Right lobe of liver (tissue), 4 donors: Measurements from ENCODE around the genes RIC8B, TMEM263, MTERF2 and FICD.

GRCh38 chr12:106321245-106321943 is 18.9 kb downstream of the TCP11L2 start:
- PRO-cap, 4 experiments: no peak in any of the 4 experiments
- RAMPAGE, long total RNA, 2 experiments: no peak in any of the 2 experiments

GRCh38 chr12:106323725-106324628 is 21.4 kb downstream of the TCP11L2 start:
- PRO-cap, 4 experiments: no peak in any of the 4 experiments
- RAMPAGE, long total RNA, 2 experiments: start-site peak on the plus strand in 1 of 2 experiments, at chr12:106323948-106324480 at its widest, 6 reads per replicate

DNA sequence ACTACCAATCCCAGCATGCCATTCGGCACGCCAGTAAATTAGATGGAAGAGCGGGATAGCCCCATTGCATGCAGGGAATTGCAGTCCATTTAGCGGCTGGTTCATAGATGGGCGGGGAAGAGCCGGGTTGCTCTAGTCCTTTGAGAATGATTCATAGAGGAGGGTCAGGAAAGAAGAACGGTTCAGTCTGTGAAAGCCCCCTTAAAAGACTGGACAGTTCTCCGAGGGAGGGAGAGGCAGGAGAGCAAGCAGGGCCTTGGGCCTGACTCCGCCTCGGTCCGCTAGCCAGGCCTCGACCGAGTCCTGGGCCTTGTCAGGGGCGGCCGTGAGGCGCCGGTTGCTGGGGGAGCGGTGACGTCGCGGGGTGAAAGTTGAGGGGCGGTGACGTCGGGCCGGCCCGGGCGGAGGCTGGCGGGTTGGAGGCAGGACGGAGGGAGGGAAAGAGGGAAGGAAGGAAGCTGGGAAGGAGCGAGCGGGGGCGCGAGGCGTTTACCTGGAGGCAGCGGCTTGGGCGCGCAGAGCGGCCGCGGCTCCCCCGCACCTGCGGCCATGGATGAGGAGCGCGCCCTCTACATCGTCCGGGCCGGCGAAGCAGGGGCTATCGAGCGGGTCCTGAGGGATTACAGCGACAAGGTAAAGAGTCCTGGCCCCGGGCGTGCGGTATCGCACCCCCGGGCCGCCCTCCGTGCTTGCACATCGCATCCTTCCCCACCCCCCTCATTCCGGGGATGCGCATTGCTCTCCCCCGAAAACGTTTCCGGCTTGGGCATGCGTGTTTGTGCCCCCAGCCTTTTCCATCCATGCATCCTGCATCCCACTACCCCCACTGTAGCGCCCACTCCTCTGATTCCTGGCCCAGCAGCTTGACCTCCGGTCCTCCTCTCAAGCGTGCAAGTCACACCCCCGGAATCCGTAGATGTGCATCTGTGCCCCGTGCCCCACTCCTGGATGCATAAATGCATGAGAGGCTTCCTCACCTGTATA is at the start of gene RIC8B:
TSS of gene RIC8B (plus strand) at position 486 of the 984 bp plus-strand sequence.
- PRO-cap, 4 experiments: peak in 4 of 4 experiments; most common plus-strand start position 154 of the sequence (in 3); most common minus-strand start position 339 of the sequence (in 3)
- RAMPAGE, long total RNA, 2 experiments: start-site peak on the plus strand in 1 of 2 experiments, centred at position 433 of the sequence, 23 reads per replicate

GRCh38 chr12:106955589-106956498 is at the start of gene TMEM263:
Gene TMEM263 (plus strand): TSS chr12:106955907.
- PRO-cap, 4 experiments: peak in 4 of 4 experiments; most common plus-strand start chr12:106956274 (in 3); most common minus-strand start chr12:106956131 (in 4)
- RAMPAGE, long total RNA, 2 experiments: start-site peak on the minus strand in 1 of 2 experiments, at chr12:106955663-106955683 at its widest, 5 reads per replicate

DNA sequence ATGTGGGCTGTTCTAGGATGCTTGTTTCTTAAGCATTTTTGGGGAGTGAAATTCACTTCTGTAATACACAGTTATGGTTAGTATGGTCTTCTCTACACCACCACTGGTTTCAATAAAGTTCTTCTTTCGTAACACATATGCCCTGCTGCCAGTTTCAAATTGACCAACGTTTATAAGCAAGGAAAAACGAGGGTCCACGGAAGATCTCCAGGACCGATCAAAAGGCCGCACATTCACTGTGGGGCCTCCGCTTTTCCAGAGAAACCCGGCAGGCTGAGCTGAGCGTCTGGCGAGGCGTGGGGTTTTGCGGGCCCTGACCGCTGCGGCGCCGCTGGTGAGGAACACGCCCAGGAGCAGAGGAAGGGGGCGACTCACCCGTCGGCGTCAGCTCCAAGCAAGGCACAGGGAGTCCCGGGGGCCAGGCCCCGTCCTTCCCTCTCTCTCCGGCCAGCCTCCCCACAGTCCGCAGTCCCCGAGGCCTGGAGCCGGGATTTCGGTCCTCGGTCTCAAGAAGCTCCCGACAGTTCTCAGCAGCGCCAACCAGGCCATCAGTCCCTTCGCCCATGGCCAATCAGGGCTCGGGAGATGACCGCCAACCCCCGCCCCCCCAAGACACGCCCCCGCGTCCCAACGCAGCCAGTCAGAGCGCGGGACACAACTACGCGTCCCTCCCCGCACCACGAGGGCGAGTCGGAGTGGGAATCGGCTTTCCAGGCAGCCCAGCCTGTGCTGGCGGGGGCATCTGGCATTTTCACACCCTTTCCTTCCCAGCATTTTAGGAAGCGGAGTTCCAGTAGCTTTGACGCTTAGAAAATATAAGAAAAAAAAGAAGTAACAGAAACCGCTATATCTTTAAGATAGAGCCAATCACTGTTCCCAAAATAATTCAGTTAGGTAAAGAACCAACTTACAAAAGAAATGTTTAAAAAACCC is at the start of gene MTERF2:
TSS of gene MTERF2 (minus strand) at position 553 of the 933 bp plus-strand sequence.
- PRO-cap, 4 experiments: peak in 4 of 4 experiments; most common plus-strand start position 688 of the sequence (in 4); most common minus-strand start position 288 of the sequence (in 2)
- RAMPAGE, long total RNA, 2 experiments: start-site peak on the minus strand in 2 of 2 experiments, centred at position 499 of the sequence, 628 to 658 reads per replicate

DNA sequence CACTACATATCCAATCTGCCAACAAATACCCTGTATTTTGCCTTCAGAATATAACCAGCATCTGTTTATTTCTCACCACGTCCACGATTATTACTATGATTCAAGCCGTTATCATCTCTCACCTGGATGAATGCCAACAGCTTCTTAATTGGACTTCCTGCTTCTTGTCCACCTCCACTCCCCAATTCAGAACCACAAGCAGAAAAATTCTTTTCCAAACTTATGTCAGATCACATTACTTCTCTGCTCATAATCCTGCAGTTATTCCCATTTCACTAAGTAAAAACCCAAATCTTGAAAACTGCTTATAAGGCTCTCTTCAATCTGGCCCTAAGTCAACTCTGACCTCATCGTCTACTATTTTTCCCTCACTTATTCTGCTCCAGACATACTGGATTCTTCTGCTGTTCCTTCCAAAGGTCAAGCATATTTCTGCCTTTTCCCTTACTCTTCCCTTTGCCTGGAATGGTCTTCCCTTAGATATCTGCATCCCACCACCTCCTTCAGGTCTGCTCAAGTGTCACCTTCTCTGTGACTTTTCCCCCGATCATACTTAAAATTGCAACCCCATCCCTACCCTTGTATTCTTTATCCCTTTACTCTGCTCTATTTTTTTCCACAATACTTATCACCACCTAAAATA is 1.9 kb downstream of the CRY1 start:
- PRO-cap, 4 experiments: no peak in any of the 4 experiments
- RAMPAGE, long total RNA, 2 experiments: no peak in any of the 2 experiments

- PRO-cap, 4 experiments: no peak in any of the 4 experiments
- RAMPAGE, long total RNA, 2 experiments: no peak in any of the 2 experiments
These were observed 51.5 kb downstream of the ABTB3 start for GRCh38 chr12:107369722-107370235.

DNA sequence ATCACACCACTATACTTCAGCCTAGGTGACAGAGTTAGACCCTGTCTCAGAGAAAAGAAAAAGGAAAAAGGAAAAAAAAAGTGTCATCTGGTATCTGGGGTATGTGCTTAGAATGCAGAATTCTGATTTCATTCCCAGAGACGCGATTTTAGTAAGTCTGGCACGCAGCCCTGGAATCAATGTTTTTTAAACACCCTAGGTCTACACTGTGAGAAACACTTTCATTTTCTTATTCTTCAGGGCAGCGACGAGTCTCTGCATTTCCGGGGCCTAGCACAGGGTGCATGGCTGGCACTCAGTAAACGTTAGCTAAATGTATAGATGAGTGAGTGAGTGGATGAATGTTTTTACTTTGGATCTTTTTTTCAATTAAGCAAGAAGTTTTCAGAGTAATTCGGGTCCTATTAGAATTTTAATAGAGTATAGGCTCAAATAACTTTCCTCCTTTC is 123.7 kb downstream of the ABTB3 start:
- PRO-cap, 4 experiments: peak in 2 of 4 experiments; most common plus-strand start position 239 of the sequence (in 1)
- RAMPAGE, long total RNA, 2 experiments: no peak in any of the 2 experiments

GRCh38 chr12:107657599-107658528 is 27.7 kb upstream of the PWP1 start:
- PRO-cap, 4 experiments: peak in 3 of 4 experiments; most common plus-strand start chr12:107657948 (in 1); most common minus-strand start chr12:107657700 (in 2)
- RAMPAGE, long total RNA, 2 experiments: no peak in any of the 2 experiments

GRCh38 chr12:107732901-107734064 is 27.7 kb downstream of the PRDM4 start:
- PRO-cap, 4 experiments: no peak in any of the 4 experiments
- RAMPAGE, long total RNA, 2 experiments: no peak in any of the 2 experiments

DNA sequence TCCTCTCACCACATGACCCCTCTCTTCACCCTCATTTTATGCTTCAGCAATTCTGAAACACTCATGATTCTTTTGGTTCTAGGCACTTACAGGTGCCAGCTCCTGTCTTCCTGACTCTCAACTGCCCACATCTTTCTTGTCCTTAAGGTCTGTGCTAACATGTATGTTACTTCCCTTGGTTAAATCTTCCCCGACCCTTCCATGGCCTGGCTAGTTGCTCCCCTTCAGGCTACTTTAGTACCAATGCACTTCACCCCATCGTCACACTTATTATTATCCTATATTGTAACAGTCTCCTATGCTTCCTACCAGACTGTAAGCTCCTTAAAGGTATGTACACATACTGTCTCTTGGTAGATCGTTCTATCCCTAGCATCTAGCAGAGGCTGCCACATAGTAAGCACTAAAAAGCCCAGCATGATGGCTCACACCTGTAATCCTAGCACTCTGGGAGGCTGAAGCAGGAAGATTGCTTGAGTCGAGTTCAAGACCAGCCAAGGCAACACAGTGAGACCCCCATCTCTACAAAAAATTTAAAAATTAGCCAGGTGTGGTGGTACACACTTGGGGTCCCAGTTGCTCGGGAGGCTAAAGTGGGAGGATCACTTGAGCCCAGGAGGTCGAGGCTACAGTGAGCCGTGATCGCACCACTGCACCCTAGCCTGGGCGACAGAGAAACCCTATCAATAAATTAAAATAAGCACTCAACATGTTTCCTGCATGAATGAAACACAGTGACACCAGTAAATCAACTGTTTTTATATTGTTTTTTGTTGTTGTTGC is 10.9 kb downstream of the PRDM4 start:
- PRO-cap, 4 experiments: no peak in any of the 4 experiments
- RAMPAGE, long total RNA, 2 experiments: no peak in any of the 2 experiments

- PRO-cap, 4 experiments: peak in 1 of 4 experiments; most common minus-strand start chr12:108112275 (in 1)
- RAMPAGE, long total RNA, 2 experiments: no peak in any of the 2 experiments
These were observed 16.9 kb upstream of the WSCD2 start for GRCh38 chr12:108112085-108112677.

- PRO-cap, 4 experiments: no peak in any of the 4 experiments
- RAMPAGE, long total RNA, 2 experiments: no peak in any of the 2 experiments
These were observed 36.8 kb downstream of the CMKLR1 start for GRCh38 chr12:108302210-108302872.

DNA sequence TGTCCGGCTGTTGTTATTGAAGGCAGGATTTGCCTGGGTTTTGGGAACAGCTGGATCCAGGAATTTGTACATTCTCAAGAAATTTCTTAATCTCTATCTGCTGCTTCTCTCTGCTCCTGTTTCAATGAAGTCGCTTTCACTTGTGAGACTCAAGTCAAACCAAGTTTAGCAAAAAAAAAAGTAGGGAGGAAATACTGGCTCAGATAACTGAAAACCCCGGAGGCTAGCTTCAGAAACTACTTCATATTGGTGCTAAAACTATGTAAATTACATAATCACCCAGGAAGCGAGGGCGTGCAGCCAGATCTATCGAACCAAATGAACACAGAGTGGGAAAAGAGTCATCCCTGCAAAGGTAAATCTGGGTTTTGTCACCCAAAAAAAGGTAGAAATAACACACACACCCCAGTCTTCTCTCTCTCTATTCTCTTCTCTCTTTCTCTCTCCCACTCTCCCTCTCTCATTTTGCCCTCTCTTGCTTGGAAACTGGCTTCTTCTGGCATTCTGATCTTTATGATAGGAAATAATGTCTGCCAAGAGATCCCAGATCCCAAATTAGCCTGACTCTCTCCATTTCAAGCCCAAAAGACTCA is 68.2 kb upstream of the FICD start:
- PRO-cap, 4 experiments: no peak in any of the 4 experiments
- RAMPAGE, long total RNA, 2 experiments: no peak in any of the 2 experiments

DNA sequence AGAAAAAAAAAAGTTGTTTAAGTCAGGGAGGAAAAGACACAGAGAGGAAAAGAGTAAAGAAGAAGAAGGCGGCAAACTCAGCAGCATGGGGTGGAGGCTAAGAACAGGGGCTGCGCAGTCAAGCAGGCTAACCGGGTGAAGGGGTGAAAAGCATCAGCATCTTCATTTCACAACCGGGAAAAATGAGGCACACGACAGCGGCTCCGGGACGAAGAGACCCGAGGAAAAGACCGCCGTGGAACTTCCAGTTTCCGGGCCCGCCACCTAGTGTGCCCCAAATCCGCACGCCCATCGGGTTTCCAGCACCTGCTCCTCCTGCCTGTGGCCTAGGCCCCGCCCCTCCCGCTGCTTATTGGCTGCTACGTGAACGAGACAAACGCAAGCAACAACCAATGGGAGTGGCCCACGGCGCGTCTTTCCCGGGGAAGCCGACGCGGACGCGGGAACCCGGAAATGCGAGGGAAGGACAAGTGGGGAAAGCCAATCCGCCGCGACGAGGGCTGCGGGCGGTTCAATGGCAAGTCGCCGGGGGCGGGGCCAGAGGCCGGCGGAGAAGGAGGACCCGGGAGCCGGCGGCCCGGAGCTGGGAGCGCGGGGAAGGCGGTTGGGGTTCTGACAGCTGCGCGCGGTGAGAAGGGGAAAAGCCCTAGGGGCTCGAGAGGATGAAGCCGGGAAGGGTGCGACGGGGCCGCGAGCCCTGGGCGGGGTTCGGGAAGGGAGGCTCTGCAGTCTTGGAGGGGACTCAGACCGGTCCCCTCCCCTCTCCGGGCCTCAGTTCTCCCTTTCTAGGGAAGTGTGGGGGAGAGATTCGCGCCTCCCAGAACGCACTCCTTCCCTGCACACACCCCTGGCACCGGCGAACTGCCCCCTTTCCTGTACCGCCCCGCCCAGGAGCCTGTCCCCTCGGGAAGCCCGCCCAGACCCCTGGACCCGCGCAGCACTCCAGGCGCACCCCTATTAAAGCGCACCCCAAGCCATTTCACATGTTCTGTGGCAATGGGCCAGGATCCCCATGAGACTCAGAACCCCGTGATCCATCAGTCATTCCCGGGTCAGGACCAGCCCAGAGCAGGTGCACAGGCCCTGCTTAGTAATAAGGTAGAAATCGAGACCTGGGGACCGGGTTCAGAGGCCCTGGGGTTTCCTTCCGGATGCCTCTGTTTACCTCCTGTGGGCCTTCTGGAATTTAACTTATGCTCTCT is at the start of gene FICD:
TSS of gene FICD (plus strand) at position 544 of the 1,202 bp plus-strand sequence.
- PRO-cap, 4 experiments: peak in 4 of 4 experiments; most common plus-strand start position 588 of the sequence (in 3); most common minus-strand start position 271 of the sequence (in 2)
- RAMPAGE, long total RNA, 2 experiments: start-site peak on the plus strand in 2 of 2 experiments, centred at positions 570 to 580 of the sequence, 46 to 56 reads per replicate

DNA sequence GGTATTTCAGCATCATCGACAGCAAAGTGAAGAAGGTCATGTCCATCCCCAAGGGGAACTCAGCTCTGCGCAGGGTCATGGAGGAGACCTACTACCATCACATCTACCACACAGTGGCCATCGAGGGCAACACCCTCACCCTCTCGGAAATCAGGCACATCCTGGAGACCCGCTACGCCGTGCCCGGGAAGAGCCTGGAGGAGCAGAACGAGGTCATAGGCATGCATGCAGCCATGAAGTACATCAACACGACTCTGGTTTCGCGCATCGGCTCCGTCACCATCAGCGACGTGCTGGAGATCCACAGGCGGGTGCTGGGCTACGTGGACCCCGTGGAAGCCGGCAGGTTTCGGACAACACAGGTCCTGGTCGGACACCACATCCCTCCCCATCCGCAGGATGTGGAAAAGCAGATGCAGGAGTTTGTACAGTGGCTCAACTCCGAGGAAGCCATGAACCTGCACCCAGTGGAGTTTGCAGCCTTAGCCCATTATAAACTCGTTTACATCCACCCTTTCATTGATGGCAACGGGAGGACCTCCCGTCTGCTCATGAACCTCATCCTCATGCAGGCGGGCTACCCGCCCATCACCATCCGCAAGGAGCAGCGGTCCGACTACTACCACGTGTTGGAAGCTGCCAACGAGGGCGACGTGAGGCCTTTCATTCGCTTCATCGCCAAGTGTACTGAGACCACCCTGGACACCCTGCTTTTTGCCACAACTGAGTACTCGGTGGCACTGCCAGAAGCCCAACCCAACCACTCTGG is 3.8 kb downstream of the FICD start:
- PRO-cap, 4 experiments: no peak in any of the 4 experiments
- RAMPAGE, long total RNA, 2 experiments: no peak in any of the 2 experiments

DNA sequence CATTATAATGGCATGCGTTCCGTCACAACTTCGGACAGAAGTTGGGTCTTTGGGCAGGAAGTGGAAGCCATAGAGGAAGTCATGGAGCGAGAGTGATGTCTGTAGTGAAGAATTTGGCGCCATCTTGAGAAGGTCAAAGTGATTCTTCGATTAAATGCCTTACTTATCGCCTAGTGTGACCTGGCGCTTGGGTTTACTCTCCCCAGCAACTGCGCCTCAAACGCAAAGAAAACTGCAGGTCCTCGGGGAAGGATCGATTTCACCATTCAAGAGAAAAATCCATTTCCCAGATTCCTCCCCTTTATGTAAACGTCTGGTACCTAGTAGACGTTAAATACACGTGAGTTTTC is 362 bp upstream of the SART3 start:
- PRO-cap, 4 experiments: no peak in any of the 4 experiments
- RAMPAGE, long total RNA, 2 experiments: no peak in any of the 2 experiments

- PRO-cap, 4 experiments: peak in 1 of 4 experiments; most common minus-strand start chr12:108639340 (in 1)
- RAMPAGE, long total RNA, 2 experiments: no peak in any of the 2 experiments
These were observed 5.7 kb upstream of the SELPLG start for GRCh38 chr12:108639041-108640053.

GRCh38 chr12:108641019-108641937 is 7.6 kb upstream of the SELPLG start:
- PRO-cap, 4 experiments: no peak in any of the 4 experiments
- RAMPAGE, long total RNA, 2 experiments: no peak in any of the 2 experiments

GRCh38 chr12:108713395-108714149 is 17.7 kb downstream of the CORO1C start:
- PRO-cap, 4 experiments: peak in 1 of 4 experiments; most common minus-strand start chr12:108713884 (in 1)
- RAMPAGE, long total RNA, 2 experiments: no peak in any of the 2 experiments